Gallbladder (tissue), 1 donor: Measurements from ENCODE around the genes PLEKHS1 and ABLIM1.

- PRO-cap = no peak
These were observed 843 bp upstream of the CASP7 start for GRCh38 chr10:113678663-113679474.

DNA sequence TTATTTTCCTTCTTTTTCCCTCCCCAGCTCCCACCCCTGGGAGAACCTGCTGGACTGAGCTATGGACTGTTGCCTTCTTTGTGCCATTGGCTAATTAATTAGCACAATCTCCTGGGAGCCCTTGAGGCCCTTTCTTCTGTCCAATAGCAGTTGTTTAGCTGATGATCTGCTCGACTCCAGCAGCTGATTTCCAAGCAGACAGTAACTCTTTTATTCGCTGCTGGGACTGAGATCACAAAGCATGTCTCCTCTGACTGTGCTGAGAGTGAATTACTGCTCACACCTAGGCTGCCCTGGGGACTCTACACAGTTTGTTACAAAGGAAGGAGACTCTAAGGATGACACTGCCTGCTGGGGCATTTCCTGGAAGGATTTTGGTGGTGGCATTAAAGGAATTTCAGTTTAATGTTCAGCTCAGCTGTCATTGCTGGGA lies 31.4 kb downstream of the CASP7 start:
- PRO-cap = no peak

DNA sequence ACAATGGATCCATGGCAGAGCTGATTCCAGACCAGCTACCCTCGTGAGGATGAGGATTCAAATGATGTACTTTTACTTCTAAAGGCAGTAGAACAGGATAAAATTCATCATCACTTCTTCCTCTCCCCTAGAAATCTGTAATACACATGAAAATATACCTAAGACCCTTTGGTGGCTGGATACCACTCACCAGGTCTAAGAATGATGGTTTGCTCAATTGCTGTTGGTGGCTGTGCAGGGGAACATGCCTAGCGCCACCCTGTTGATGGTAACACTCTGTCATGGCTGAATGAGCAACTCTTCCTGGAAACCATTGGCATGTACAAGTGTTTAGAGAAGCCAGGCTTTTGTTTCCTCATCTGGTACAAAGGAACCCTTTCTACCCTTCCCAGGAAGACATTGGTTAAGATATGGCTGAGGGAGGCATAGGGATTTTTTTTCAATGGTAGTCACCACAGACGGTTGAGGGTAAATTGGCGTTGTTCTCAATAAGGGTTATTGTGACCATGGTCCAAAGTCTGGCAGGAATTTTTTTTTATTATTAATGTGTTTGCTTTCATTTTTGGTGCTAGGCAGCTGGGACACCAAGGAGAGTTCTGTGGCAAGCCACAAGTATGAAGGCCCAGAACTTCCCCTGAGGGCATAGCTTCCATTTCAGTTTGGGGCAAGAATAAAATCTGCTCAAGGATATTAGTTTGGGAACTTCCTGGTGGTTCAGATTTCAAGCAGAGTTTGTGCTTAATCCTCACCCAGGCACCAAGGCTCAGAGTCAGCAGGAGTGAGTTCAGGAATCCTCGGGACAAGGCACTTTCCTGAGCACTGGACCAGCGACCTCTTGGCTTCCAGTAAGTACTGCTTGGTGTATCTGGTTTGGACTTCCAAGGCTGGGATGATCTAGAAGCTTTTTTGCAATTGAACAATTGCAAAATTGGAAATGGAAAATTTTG lies at the start of gene PLEKHS1:
Gene PLEKHS1 (plus strand): TSS at position 766 of the 947 bp plus-strand sequence.
- PRO-cap = no peak

DNA sequence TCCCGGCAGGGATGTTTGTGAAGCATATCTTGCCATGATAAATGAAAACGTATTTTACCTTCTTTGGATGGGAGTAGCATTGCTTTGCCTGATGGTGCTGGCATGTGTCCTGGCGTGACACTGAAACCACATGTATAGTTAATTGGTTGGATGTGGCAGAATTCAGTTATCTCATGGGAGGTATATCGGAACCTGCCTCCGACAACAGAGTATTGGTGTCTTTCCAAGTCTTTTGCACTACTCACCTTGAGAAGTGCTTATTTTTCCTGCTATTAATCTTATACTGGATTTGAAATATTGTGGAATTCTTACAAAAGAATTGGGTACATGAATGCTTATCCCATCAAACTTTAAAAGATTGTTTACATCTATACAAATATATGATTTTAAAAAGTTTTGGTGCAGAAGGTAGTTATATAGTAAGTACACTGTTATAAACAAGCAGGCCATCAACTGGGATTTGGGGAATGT lies 1.7 kb downstream of the NHLRC2 start:
- PRO-cap = no peak

DNA sequence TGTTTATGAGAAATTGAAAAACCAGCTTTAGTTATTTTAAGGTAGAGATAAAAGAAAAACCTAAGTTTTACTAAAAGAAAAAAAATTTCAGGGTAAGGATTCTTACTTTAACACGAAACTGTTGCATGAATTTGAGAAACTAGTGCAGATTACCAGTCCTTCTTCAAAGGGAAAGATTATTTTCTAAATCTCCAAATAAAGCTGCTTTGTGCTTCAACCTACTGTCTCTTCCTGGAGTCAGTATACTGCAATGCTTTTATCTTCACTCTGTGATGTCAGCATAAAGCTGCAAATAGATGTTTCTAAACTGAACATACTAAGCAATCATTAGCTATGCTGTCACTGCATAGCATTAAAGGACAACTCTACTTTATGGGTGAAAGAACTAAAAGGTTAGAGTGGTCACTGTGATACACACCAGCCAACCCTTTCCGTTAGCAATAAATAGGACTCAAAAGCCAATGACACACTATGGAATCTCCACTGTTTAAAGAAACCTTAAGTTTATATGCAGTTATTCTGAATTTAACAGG lies 1.9 kb downstream of the CCDC186 start:
- PRO-cap = no peak

GRCh38 chr10:114437801-114438169 lies 33.5 kb upstream of the AFAP1L2 start:
- PRO-cap = no peak

DNA sequence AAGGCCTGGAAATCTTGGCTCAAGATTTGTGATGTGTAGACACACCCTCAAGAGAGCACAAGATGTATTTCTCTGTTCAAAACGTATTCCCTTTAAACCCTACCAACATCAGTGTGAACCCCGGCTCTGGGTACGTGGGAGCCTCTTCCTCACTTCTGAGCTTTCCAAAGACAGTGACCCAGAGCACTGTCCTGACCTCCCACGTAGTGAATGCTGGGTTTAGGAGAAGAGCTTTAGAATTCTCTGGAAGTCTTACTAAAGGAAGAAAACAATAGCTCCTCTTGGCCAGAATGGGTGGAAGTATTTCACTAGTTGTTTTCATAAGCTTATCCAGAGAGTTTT lies 81.5 kb upstream of the AFAP1L2 start:
- PRO-cap = no peak

GRCh38 chr10:114499526-114500282 lies 95.4 kb upstream of the AFAP1L2 start:
- PRO-cap = no peak

DNA sequence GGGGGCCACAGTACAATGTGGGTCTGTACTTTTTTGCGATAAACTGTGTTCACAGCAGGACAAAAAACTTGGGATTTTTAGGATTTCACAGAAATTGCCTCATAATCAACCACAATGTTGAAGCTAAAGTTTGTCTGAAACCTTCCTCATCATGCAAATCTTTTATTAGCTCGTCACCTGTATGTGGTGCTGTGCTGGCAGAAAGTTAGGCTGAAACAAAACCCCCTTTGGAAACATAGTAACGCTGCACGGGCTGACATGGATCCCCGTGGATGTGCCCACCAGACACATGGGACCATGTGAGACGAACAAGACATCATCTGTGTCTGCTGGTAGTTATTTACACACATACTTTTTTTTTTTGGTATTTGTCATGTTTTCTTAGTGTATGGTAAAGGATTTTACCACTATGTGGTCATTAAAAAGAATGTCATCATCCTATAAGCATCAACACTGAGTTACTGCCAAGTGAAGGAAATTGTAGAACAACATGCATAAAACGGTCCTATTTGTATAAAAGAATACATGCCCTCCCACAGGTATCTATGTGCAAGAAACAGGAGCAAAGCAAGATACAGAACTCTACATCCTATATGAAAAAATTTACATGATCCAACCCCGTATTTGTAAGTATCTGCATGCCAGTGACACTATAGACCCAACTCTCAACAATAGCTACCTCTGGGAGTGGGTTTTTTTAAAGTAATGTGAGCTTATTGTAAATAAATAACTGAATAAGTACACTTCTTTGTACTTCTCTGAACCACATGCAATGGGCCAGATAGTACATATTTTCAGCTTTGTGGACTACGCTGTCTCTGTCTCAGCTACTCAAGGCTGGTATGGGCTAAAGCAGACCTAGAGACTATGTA lies 113.6 kb upstream of the AFAP1L2 start:
- PRO-cap = no peak

DNA sequence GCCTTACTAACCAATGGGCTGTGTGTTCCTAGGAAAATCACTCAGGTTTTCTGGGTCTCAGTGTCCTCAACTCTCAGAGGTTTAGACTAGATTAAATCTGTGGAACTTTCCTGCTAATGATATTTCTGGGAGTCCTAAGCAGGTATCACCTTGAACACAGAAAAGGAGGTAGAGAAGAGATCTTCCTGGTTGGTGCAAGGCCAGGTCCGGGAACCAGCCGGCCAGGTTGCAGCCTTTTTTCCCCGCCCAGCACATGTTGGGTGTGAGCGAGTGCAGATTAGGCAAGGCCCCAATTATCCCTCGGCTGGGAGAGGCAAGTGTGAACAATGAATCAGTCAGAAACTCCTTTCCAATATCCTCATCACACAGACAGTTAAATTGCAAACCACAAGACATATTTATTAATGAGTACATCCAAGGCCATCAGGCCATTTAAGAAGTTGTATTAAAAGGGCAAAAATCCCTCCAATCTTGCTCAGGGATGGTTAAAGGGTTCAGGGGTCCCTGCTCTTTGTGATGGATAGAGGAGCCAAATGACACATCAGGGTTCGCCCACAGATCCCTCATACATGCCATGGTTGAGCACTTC lies 115.0 kb upstream of the AFAP1L2 start:
- PRO-cap = bidirectional peak, plus-strand start at position 338 of the sequence, minus-strand start at position 170 of the sequence

DNA sequence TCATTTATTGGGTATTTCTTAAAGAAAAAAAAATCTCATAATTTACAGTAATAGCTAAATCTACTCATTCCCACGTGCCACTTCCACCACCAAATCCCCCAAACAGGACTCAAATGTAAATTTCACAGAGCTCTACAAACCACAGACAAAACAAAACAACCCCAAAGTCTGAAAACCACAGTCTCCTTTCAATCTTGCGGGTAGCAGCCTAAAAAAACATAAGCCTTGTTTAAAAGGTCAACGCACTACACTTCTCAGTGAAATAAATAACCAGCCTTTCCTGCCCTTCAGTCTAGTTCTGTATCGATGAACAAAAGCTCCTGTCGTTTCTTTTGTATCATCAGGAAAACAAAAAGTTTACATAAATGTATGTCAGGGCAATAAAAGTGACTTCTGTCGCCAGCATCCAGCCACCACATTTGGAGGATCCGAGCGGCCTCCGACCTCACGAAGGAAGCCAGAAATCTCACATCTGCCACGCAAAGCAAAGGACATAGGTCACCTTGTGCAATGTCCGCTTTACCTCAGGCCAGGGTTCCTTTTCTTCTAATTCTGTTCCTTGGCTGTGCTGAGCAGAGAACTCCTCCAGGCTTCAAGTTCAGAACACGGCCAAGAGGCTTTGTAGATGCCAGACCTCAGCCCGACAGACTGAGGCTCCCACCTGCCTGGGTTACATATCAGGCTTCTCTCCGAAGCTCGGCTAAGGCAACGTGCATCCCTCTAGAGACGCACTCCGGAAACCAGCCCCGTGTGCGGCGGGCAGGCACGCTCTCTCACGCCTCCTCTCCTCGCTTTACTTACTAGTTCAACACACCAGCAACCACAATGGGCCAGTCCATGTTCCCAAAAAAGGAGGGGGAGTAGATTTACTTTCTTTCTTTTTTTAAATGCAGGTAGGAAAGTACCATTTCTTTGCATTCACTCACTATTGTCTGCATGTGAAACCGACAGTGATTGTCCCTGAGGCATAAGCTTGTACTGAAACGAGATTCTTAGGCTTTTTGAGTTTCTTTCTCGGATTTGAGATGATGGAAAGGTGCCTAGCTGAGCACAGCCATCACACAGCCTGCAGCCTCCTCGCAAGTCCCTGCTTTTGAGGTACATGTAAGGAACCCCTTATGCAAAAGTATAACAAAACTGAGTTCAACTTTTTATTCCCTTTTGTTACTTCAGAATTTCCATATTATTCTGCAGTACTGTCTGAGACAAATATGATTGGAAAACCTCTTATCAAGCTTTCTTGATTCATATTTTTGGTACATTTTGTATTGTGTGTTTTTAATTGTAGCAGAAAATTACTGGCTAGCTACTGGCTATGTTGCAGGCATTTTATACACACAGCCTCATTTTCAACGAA lies 122.3 kb upstream of the AFAP1L2 start:
- PRO-cap = bidirectional peak, plus-strand start at position 928 of the sequence, minus-strand start at position 790 of the sequence

- PRO-cap = no peak
These were observed 117.1 kb downstream of the ABLIM1 start for GRCh38 chr10:114540973-114541381.

DNA sequence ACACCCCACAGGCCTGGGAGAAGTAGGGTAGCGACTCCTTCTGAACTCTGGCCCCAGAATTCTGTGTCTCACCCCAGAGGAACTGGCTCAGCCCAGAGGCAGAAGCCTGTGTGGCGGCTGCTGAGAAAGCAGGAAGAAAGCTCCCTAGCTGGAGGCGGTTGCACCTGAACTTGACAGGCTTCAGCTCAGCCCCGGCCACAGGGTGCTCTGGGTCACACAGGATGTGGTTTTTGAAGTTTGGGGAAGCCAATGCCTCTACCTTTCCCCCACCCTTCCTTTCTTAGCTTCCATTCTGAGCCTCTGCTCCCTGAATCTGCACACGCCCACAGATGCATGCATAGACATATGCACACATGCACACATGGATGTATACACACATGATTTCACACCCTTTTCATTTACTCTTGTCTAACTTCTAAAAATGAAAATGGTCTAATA lies 113.8 kb downstream of the ABLIM1 start:
- PRO-cap = no peak

DNA sequence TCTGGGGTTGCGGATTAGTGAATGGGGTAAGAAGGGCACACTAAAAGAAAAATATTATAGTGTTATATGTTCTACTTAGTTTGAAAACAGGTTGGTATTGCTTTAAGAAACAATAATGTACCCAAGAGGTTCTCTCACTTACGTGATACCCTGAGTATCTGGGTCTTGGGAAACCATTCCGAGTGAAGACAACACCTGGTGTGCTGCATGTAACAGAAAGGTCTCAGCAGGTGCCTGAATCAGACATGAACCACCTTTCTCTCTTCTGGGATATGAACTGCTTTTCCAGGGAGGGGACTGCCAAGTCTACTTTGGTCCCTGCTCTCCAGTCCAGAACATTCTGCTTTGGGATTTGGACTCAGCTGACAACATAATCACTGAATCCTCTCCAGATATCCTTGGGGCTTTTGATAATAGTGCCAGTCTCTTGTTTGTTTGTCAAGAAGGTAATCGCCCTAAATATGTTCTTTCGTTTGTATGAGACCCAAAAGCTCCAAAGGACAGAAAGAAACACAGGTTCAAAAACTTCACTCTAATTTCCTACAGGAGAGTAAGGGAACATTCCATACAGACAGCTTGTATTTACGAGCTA lies 5.7 kb downstream of the ABLIM1 start:
- PRO-cap = no peak

- PRO-cap = no peak
These were observed at the start of gene ABLIM1 for GRCh38 chr10:114658033-114658643. Gene ABLIM1, minus strand, starts transcription at chr10:114658275.

- PRO-cap = no peak
These were observed 27.4 kb upstream of the ABLIM1 start for GRCh38 chr10:114685379-114686009.

GRCh38 chr10:114696729-114697694 lies 38.9 kb upstream of the ABLIM1 start:
- PRO-cap = no peak

- PRO-cap = no peak
These were observed 48.3 kb upstream of the ABLIM1 start for GRCh38 chr10:114706375-114706813.

GRCh38 chr10:114767598-114767994 lies 54.0 kb upstream of the FHIP2A start:
- PRO-cap = no peak

GRCh38 chr10:114767995-114768882 lies 53.3 kb upstream of the FHIP2A start:
- PRO-cap = no peak